Trachea (tissue), 1 donor: ENCODE measurements around the gene B3GALT2.

DNA sequence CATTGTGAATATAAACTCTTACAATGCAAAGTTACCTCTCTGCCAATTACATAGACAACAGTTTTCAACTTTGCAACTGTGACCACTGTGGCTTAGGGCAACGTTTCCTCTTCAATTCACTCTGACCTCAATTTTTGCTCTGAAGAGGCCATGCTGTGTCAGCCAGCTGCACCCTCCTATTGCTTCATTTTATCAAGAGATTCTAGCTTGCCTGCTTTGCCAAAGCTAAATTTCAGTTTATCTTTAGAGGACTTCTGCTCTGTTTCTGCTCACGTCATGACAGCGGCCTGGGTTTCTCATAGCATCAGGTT, 154.5 kb downstream of the PLA2G4A start:
- PRO-cap: no peak

DNA sequence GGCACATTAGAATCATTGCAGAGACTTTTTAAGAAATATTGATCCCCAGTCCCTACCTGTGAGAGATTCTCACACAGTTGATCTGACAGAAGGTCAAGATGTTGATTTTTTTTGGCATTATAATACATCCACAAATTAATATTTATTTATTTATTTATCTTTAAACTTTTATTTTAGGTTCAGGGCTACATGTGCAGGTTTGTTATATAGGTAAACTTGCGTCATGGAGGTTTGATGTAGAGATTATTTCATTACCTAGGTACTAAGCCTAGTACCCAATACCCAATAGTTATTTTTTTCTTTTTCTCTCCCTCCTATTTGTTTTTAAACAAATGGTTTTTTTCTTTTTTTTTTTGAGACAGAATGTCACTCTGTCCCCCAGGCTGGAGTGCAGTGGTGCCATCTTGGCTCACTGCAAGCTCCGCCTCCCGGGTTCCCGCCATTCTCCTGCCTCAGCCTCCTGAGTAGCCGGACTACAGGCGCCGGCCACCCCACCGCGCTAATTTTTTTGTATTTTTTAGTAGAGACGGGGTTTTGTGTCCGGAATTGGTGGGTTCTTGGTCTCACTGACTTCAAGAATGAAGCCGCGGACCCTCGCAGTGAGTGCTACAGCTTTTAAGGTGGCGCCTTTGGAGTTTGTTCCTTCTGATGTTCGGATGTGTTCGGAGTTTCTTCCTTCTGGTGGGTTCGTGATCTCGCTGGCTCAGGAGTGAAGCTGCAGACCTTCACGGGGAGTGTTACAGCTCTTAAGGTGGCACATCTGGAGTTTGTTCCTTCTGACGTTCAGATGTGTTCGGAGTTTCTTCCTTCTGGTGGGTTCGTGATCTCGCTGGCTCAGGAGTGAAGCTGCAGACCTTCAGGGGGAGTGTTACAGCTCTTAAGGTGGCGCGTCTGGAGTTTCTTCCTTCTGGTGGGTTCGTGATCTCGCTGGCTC, 243.6 kb downstream of the PLA2G4A start:
- PRO-cap: no peak

DNA sequence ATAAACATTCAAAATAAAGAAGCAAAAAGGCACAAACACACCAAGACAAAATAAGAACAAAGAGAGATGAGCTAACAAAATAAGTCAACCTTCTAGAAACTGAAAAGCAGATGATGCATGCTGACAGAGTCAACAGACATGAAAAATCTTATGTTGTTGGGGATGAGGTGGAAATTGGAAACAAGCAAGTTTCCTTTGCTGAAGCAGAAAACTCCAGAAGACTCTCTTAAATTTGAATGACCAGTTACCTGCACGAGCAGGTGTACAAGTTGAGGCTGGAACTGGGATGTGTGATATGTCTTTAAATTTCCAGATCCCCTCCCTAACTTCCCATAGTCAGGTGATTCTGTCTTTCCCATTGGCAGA, 276.0 kb downstream of the PLA2G4A start:
- PRO-cap: no peak

DNA sequence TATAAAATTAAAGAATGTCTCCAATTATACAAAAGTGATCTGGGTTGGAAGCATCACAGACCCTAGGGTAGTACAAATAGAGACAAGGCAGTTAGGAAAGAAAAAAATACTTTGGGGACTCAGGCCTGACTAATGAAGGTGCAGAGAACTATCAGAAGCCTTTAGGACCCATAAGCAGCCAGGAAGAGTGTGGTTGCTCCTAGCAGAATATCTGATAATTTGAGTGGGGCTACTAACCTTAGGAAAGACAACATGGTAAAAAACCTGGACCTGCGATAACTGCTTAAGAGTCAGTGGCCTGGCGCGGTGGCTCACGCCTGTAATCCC, 542.7 kb downstream of the BRINP3 start:
- PRO-cap: no peak

GRCh38 chr1:192066374-192066791, 91.9 kb upstream of the RGS18 start:
- PRO-cap: no peak

GRCh38 chr1:192500374-192500755, 75.2 kb upstream of the RGS1 start:
- PRO-cap: no peak

DNA sequence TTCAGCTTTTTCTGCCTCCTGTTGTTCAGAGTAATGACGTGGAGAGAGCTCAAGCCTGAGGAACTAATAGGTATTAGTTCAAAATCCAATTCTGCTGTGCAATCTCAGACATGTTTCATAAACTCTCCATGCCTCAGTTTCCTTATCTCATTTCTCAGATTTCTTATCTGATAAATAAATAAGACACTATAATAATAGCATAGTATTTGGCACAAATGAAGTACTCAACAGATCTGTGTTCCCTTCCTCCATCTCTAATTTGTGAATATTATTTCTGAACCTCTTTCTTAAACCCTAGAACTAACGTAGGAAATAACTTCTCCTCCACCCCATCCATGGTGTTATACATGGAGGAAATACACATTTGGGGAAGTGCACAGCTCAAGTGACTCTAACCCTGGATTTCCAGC, 63.4 kb upstream of the RGS1 start:
- PRO-cap: no peak

DNA sequence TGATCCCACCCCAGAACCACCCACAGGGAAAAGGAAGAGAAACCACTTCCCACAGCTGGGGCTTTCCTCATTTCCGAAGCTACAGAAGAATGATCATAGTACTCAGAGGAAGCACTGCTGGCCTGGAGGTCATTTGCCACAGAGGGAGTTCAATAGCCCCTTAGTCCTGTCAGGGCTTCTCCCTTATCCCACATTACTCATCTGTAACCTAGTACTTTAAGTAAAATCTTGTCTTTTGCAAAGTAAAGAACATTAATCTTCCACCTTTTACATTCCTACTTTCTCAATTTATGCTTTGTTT, 63.1 kb upstream of the RGS1 start:
- PRO-cap: no peak

GRCh38 chr1:192552610-192553021, 23.0 kb upstream of the RGS1 start:
- PRO-cap: no peak

DNA sequence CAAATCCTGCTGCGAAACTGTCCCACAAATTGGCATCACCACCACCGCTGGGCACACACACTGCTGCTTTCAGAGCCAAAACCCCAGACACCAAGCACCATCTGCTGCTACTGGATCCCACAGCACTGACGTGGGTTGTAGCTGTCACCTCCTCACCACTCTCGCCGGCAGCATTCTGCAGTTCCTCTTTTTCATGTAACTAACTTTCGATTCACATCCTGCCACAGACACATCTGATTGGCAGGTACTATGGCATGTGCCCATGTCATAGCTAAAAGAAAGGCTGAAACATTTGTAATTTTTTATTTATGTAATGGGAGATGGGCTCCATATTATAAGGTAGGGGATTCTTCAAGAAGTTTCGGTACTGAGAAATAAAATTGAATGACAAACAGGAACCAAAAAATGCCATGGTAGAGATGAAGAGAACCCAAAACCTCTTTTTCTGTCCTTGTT, 26.8 kb upstream of the RGS13 start:
- PRO-cap: bidirectional peak, plus-strand start at position 226 of the sequence, minus-strand start at position 163 of the sequence

DNA sequence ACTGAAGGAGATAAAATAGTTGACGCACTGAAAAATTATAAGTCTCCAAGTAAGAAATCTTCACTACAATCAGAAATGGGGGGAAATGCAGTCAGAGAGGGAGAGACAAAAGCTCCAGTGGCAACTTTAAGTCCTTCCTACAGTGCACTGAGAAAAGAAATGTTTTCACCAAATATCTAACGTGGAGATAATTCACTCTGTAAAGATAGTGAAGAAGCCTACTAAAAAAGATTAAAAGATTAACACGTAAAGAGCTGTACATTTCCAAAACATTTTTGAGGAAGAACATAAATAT, 7.1 kb upstream of the RGS2 start:
- PRO-cap: no peak

DNA sequence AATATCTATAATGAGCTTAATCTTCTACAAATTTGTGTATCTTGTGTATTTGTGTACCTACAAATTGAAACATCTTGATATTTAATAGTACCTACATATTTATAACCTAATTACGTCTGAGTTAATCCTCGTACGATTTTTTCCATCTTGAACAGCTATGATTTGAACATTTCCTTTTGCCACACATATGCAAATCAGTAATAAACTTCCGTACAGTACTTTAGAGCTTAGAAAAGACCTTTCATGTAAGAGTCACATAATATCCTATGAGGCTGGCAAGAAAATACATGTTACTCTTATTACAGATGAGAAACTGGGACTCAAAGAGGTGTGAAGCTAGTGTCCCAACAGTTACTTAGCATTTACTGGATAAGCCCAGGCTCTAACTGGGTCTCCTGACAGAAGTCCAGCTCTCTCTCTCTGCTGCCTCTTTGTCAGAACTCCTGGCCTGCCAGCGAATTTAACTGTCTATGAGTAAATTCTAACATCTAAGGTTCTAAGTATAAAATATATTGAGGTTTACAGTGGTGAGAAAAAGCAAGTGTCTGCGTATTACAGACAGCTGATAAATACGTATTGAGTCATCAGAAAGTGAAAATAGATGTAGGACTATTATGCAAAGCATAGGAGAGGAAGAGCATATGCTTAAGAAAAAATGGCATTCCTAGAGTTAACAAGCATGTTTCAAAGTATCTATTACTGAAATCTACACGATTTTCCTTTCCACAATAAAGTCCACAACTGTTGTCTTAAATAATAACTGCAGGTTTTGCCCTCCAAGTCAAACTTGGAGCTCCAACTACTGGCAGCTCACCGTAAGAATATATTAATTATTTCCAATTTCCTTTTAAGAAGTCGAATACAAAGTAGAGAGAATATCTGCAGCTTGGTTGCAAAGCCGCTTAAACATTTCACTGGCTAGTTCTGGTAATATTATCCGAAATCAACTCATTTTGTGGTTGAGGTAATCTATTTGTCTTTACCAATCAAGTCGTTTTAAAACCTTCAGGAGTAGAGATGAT, 1.6 kb upstream of the RGS2 start:
- PRO-cap: no peak

GRCh38 chr1:192807937-192808964, 588 bp upstream of the RGS2 start:
- PRO-cap: unidirectional peak, minus-strand start at chr1:192808621; bidirectional peak, plus-strand start at chr1:192809041, minus-strand start at chr1:192808790

GRCh38 chr1:192812683-192813254, 3.9 kb downstream of the RGS2 start:
- PRO-cap: no peak

- PRO-cap: no peak
Observed at GRCh38 chr1:192943178-192943512, 116.0 kb downstream of the UCHL5 start.

DNA sequence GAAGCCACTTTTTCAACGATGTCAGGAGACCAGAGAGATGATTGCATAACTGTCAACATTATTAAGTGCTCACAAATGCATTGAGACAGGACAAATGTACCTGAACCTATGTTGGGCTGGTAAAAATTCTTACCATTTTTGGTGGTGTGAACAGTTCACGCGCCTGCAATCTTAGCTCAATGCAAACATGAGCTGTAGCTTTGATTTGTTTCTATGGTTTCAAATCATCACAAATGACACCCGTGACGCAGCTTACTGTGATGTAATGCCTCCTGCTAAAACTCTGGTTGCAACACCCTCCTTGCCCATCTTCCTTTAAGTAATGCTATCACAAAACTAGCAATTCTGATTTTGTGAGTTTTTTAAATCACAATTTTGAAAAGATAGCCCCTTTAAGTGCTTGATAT, 104.3 kb downstream of the UCHL5 start:
- PRO-cap: no peak

- PRO-cap: no peak
Observed at GRCh38 chr1:193104282-193104865, 840 bp downstream of the GLRX2 start.

DNA sequence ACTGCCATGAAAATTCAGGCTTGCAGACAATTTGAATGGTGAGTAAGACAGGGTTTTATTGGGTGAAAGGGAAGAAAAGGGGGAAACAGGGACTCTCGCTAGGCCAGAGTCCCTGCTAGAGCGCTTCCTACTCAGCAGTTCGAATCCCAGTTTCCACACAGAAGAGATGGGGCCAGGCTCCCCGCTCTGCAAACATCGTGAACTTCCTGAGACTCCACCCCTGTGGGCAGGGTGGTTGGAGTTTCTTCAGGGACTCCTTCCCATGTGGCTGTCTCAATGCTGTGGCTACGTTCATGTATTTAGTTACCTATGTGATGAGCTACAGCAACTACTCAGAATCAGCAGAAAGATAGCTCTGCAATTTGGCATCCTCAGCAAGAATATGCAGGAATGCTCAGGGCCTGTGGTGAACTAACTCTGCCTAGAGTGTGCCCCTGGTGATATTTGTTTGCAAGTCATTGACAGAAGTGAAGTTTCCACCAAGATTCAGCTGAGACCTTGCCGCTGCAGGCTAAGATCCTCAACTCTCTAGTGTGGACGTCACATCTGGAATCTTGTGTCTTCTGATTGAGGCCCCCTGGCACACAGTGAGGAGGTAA, 8.0 kb upstream of the GLRX2 start:
- PRO-cap: no peak

GRCh38 chr1:193185904-193186921, at the start of gene B3GALT2:
B3GALT2 (minus strand) TSS chr1:193186613.
- PRO-cap: no peak

DNA sequence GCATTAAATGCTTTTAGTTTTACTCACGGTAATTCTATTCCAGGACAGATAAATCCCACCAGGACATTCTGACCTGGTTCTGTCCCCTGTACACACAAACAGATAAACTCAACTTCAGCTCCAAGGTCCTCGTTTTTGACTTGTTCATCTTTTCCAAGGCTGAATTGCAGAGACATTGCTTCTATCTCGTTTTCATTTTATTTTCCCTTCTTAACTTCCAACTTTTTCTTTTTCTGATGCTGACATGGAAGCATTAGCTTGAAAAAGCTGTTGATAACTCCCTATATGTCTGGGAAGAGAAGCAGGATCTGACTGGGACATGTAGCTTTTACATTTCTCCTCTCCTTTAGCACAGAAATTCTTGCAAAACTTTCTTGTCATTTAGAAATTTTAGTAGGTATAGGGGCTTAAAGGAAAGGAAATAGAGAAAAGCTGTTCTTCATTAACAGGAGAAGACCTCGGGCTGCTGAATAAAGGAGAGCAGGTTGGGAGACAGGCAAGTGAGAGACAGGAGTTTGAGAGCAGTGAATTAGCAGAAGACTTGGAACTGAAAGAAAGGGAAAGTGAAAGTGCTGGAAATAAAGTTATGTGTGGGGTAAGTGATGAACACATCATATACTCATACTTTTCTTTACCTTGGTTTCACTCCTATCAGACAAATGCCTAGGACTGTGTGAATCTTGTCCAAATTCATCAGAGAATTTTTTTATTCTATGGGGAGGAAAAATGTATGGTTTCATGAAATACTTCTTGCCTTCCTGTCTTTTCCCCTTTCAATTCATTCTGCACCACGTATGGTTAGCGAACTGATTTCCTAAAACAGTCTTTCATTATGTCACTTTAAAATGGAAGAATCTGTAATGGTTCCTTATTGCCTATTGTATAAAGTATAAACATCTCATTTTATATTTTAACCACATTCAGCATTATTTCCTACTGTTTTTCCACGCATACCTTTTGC, 231.9 kb upstream of the B3GALT2 start:
- PRO-cap: unidirectional peak, minus-strand start at position 549 of the sequence